Measurements from ENCODE around the genes ADORA2B, LRRC75A, CCDC144A and COPS3.

GRCh38 chr17:15403595-15403857 is 62.1 kb upstream of the TEKT3 start:
- CAGE, long polyA plus RNA, result no peak

- CAGE, long polyA plus RNA, result no peak
- RRBS, result no CpG with 5 or more reads among the region's 23 CpGs
Measured at GRCh38 chr17:15456865-15458014, 10.2 kb downstream of the CDRT4 start.

DNA sequence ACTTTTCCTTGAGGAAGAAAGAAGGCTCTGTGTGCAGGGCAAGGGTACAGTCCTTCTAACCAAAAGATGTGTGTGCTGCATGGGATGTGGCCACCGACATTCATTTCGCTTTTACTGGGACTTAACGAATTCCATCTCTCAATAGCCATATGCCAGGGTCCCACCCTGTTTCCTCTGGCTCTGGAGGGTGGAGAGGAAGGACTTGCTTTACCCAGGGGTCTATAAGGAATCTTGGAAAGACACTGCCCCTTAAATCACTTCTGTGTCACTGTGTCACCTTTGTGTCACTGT is 9.4 kb downstream of the CDRT4 start:
- CAGE, long polyA plus RNA, result no peak
- RRBS, result no CpG with 5 or more reads among the region's 3 CpGs

GRCh38 chr17:15648575-15649235 is 29.2 kb upstream of the FBXW10B start:
- CAGE, long polyA plus RNA, result no peak
- RRBS, result no CpG with 5 or more reads among the region's 9 CpGs

GRCh38 chr17:15944802-15945582 is at the start of gene ADORA2B:
TSS of gene ADORA2B (plus strand) at chr17:15945130.
- CAGE, long polyA plus RNA, result no peak
- RRBS, result 1% methylated on average over 19 of the region's 85 CpGs

DNA sequence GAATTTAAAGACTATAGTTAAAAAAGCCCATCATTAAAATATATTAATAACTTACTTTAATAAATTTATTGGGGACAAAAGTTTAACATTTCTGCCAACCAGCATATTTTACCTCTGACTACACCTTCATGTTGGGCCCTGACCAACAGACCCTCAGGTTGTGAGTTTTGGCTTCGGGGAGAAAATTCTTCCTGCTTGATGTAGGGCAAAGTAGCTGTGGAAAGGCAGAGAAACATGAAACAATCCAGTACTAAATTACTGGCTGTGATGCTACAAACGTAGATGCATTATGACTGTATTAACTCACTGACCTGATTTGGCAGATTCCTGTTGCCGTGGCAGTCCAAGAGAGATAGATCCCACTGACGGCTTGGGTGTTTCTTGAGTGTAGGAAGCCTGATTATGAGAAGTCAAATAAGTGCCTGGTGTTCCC is 80.7 kb downstream of the TTC19 start:
- CAGE, long polyA plus RNA, result no peak
- RRBS, result no CpG with 5 or more reads among the region's 4 CpGs

- CAGE, long polyA plus RNA, result no peak
- RRBS, result no CpG with 5 or more reads among the region's 6 CpGs
Measured at GRCh38 chr17:16313348-16313995, 39.8 kb downstream of the CENPV start.

GRCh38 chr17:16418847-16419897 is 3.8 kb downstream of the TRPV2 start:
- CAGE, long polyA plus RNA, result no peak
- RRBS, result no CpG with 5 or more reads among the region's 9 CpGs

DNA sequence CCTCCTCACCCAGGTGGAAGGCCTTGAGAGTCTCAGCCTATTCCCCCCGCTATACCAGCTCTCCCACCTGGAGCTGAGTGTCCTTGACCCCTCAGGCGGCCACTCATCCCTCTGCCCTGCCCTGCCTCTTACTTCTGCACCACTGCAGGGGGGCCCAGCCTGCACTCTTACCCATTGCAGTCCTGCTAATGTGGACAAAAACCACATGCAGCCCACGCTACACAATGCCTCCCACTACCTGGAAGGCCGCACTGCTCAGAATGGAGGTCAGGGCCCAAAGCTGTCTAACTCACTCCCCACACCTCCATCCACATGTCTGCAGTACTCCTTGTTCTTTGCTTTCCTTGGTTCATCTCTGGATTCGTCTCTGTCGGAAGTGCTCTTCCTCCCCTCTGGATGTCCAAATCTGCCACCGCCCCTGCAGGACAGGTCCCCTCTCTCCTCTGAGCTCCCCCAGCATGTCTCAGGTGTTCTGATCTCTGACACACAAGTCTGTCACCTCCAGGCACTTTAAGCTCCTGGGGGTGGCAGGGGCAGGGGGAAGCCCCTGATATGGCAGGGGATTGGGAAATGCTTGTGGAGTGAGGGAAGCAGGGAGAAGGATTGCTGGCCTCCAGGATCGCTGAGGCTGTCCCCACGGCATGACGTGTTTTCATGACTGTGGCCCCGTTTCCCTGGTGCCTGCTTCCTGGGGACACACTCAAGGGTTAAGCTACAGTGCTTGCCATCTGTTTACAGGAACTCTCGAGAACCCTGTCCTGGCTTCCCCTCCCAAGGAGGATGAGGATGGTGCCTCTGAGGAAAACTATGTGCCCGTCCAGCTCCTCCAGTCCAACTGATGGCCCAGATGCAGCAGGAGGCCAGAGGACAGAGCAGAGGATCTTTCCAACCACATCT is 20.9 kb downstream of the TRPV2 start:
- CAGE, long polyA plus RNA, result no peak
- RRBS, result no CpG with 5 or more reads among the region's 13 CpGs

- CAGE, long polyA plus RNA, result no peak
- RRBS, result no CpG with 5 or more reads among the region's 8 CpGs
Measured at GRCh38 chr17:16438194-16438558, 22.8 kb downstream of the TRPV2 start.

DNA sequence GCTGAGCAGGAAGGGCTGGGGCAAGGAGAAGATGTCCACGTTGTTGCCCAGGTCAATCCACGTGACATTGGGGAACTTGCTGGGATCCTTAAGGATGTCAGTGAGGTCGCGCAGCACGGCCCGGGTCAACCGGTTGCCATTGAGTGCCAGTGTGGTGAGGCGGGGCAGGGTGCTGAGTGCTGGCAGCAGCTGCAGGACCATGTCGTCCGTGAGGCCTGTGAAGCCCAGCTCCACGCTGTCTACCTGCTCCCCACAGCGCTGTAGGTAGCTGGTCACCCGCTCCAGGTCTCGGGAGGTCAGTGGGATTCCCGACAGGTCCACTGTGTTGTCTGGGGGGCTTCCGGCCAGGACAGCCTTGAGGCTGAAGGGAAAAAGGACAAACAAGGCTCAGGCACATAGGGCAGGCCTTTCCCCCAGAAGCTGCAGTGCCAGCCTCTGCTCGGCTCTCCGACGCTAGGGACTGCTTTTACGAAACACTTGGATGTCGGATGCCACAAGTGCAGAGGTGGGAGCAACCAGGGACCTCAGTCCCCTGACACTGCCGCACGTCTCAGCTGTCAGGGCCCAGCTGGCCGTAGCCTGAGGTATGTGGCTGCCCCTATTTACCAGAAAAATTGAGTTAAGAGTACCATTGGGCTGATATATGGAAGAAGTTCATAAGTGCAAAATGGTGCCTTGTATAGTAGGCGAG is 28.5 kb downstream of the TRPV2 start:
- CAGE, long polyA plus RNA, result no peak
- RRBS, result no CpG with 5 or more reads among the region's 25 CpGs

DNA sequence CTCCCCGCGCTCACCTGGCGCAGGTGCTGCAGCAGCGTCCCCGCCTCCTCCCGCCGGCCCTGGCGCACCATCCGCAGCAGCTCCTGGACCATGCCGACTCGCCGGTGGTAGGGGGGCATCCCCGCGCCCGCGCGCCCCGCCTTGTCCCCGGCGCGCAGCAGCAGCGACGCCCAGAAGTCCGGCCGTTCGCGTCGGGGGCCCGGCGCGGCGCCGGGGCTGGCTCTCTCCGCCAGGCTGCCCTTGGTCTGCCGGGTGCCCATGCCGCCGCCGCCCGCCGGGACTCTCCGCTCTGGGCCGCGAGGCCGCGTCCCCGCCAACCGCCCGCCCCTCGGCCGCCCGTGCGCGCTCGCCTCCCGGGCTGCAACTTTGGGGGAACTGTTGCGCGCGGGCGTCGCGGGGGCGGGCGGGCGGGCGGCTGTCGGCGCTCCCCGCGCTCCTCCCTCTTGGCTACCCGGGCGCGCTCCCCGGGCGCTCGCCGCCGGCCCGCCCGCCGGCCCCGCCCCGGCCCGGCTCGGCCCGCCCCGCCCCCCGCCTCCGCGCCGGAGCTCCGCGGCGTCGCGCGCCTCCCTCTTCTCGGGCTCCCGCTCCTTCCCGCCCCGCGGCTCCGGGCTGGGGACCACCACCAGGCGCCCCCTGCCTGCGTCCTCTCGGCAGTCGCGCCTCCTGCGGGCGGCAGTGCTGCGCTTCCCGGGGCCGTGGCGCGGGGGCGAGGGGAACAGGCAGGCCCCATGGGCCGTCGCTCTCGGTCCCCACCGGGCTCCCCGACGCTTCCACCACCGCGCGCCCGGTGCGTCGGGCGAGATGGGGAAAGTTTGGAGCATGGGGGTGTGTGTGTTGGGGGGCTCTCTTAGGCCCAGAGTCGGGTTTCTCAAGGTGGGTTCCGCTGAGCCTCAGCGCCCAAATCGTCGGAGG is at the start of gene LRRC75A:
Gene LRRC75A, minus strand, starts transcription at position 463 of the 912 bp plus-strand sequence.
- CAGE, long polyA plus RNA, result no peak
- RRBS, result 3% methylated on average over 66 of the region's 133 CpGs

GRCh38 chr17:16690101-16690528 is at the start of gene CCDC144A:
TSS of gene CCDC144A (plus strand) at chr17:16690241.
- CAGE, long polyA plus RNA, result no peak
- RRBS, result no CpG with 5 or more reads among the region's 24 CpGs

DNA sequence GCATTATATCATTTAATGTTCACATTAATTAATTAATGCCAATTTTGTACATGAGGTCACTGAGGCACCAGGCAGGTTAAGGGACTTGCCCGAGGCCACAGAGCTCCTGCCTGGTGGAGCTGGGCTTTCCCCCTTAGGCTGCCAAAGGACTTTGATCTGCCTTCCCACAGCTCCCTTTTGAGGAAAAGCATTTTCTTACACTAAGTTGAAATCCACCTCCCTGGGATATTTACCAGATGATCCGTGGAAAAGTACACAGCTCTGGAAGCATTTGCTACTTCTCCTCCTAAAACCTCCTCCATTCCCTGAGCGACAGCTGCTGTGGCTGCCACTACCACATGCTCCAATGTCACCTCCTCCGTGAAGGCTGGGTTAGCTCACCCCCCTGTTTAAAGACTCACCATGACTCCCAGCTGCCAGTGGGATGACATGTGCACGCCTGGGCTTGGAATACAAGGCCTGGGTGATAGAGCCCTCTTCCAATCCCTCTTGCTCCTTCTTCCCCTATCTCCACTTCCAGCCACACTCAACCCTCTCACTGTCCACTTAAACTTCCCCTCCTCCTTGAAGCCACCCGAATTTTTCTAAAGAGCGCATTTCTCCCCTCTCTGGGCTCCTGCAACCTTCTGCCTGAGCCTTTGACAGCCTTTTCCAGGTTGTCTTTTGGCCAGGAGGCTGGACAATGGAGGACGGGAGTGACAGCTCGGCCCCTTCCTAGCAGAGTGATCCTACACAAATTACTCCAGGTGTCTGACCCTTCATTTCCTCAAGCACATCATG is 1.1 kb upstream of the MPRIP start:
- CAGE, long polyA plus RNA, result no peak
- RRBS, result no CpG with 5 or more reads among the region's 9 CpGs

GRCh38 chr17:17051778-17052868 is 9.9 kb downstream of the MPRIP start:
- CAGE, long polyA plus RNA, result no peak
- RRBS, result no CpG with 5 or more reads among the region's 18 CpGs

- CAGE, long polyA plus RNA, result no peak
- RRBS, result no CpG with 5 or more reads among the region's 11 CpGs
Measured at GRCh38 chr17:17215179-17215561, 9.0 kb upstream of the PLD6 start.

GRCh38 chr17:17235302-17235696 is 1.7 kb downstream of the FLCN start:
- CAGE, long polyA plus RNA, result no peak
- RRBS, result no CpG with 5 or more reads among the region's 10 CpGs

DNA sequence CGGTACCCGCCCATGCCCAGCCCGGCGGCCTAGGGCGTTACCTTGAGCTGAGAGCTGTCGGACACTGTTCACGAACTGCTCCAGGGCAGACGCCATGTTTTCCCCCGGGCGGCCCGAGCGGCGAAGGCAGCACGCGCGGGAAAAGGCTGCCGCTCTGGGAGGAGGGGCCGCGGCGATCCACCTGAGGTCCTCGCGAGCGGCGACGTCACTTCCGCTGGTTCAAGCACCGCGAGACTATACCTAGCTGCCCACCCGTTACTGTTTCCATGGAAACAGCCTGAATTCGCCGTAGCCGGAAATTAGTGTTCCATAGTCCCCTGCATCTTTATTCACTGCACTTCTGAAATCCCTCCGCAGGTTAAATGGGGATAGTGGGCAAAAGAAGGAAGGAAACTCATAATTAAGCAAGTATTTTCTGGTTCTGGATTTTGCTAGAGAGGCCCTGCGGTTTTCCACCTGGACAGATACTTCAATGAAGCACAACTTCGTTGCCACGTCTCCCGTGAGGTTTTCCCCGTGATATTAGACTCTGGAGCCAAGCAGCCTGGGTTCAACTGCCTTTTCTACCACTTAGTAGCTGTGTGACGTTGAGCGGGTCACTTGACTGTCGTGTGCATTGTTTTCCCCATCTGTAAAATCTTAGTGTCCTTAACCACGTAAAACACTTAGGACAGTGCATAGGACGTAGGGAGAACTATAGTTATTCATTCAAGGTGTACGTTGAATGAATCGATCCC is at the start of gene COPS3:
Gene COPS3, minus strand, starts transcription at position 156 of the 737 bp plus-strand sequence.
- CAGE, long polyA plus RNA, result start-site peak on the minus strand centred at position 159 of the sequence, 118 bp wide, 167 and 185 reads in 2 replicates
- RRBS, result 3% methylated on average over 7 of the region's 45 CpGs

DNA sequence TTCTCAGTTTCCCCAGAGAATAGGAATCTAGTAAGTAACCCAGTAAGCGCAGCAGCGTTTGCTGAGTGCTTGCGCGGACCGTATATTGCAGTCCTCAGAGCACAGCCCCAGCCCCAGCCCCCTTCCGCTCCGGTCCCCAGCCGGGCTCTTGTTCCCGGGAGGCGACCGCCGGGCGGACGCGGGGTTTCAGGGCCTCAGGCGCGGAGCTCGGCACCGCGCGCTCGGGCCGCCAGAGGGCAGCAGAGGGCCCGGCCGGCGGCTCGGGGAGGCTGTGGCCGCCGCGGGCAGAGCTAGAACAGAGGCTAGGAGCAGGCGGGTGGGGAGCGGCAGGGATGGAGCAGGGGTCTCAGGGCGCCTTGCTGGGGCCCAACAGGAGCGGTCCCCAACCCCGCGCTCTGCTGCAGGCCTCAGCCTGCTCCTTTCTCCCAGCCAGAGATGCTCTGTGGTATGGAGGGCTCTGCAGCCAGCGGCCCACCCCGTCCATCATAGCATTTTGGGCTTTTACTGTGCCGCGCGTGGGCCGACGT is 618 bp upstream of the RASD1 start:
- CAGE, long polyA plus RNA, result no peak
- RRBS, result 2% methylated on average over 11 of the region's 43 CpGs

GRCh38 chr17:17575211-17576424 is 15.9 kb downstream of the PEMT start:
- CAGE, long polyA plus RNA, result no peak
- RRBS, result 75% methylated on average over 4 of the region's 24 CpGs

Measured in AG04450 (cell line).